Gastroesophageal sphincter (tissue), 4 donors: ENCODE measurements around a stretch of chr4.

GRCh38 chr4:88008679-88009295 is 1.4 kb downstream of the PKD2 start:
- PRO-cap: unidirectional peak, minus-strand start at chr4:88008787
- RAMPAGE, long total RNA, 4 experiments: no peak in any of the 4 experiments

- PRO-cap: no peak
- RAMPAGE, long total RNA, 4 experiments: no peak in any of the 4 experiments
Measured at GRCh38 chr4:88244759-88245700, 39.3 kb downstream of the PPM1K start.

DNA sequence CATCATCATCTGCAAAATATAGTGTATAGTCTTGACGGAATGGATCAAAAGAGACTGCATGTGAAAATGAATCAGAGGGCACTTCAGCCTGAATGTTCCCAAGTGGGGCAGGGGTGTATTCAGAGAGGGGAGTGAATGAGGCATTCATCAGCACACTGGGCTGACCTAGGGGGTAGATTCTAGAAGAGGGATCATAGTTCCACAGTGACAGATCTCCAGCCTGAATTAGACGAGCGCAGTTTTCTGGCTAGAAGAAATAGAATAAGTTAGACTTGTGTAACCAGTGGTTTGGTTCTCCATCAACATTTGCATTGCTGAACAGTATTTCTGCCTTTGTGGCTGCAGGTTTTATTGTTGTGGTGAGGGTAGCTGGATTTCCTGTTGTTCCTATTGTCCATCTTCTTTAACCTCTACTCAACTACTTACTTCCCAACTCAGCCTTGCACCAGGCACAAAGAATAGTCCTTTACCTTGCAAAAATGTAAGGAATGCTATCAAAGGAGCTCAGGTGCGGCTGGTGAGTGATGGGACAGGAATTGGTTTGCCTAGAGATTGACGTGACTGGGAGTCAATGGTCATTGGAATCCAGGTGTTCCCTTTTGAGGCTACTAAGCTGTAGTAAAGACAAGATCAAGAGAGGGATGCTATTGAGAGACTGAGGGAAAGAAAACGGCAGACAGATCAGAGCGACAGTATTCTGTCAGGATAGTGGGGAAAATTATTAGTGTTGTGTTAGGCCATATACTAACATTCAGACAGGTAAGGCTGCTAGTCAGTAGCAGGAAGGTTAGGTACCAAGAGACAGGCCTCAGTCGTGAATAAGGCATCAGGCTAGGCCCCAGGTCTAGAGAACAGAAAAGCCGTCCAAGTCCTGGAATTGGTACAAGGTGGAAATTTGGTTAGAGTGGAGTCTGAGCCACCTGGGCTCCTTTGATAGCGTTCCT is 50.8 kb downstream of the NAP1L5 start:
- PRO-cap: no peak
- RAMPAGE, long total RNA, 4 experiments: no peak in any of the 4 experiments

GRCh38 chr4:88686777-88687481 is 10.7 kb downstream of the NAP1L5 start:
- PRO-cap: no peak
- RAMPAGE, long total RNA, 4 experiments: no peak in any of the 4 experiments

- PRO-cap: bidirectional peak, plus-strand start at chr4:88737807, minus-strand start at chr4:88737761
- RAMPAGE, long total RNA, 4 experiments: no peak in any of the 4 experiments
Measured at GRCh38 chr4:88737123-88738109, 39.8 kb upstream of the NAP1L5 start.

GRCh38 chr4:88758271-88758623 is 60.6 kb upstream of the NAP1L5 start:
- PRO-cap: no peak
- RAMPAGE, long total RNA, 4 experiments: no peak in any of the 4 experiments

DNA sequence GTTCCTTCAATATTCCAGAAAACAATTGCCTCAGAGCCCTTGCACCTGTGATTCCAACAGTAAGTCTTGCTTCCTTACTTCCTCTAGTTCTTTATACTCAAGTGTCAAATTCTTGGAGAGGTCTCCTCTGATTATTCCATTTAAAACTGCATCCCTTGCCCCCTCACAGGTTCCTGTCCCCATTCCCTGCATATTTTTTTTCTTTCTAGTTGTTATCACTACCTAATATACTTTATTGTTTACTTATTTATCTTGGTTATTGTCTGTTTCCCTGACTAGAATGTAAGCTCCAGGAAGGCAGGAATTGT is 81.2 kb upstream of the NAP1L5 start:
- PRO-cap: no peak
- RAMPAGE, long total RNA, 4 experiments: no peak in any of the 4 experiments

DNA sequence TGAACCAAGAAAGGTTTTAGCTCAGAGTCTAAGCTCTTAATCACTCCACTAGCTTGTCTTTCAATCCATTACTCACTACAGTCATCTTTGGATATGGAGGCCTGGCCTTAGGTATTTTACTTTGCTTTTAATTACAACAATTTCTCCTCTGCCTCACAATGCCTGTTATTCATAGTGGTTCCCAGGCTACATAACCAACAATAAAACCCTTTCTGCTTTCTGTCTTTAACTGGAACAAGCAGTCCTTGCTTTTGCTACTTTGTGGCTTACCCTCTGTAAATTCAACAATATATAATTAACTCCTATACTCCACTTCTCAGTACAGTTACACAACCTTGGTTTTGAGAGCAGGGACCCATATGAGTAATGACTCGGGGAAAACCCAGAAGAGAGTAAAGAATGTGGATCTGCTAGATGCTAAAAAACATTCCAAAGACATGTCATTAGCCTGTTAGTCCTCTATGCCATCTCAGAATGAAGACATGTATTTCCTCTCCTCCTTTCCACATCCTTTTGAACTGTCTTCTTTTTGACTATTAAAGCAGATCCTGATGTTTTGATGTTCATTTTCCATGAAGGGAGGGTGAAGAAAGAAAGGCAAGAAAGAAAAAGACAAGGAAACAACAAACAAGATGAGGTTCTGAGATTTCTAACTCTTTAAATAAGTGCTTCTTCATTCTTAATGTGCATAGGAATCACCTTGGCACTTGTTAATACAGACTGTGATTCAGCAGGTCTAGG is 94.8 kb upstream of the NAP1L5 start:
- PRO-cap: no peak
- RAMPAGE, long total RNA, 4 experiments: no peak in any of the 4 experiments

GRCh38 chr4:88826717-88827309 is 129.2 kb upstream of the NAP1L5 start:
- PRO-cap: no peak
- RAMPAGE, long total RNA, 4 experiments: no peak in any of the 4 experiments

GRCh38 chr4:89029771-89030236 is 27.2 kb downstream of the FAM13A start:
- PRO-cap: no peak
- RAMPAGE, long total RNA, 4 experiments: no peak in any of the 4 experiments

- PRO-cap: no peak
- RAMPAGE, long total RNA, 4 experiments: no peak in any of the 4 experiments
Measured at GRCh38 chr4:89134903-89135260, 23.5 kb downstream of the TIGD2 start.

DNA sequence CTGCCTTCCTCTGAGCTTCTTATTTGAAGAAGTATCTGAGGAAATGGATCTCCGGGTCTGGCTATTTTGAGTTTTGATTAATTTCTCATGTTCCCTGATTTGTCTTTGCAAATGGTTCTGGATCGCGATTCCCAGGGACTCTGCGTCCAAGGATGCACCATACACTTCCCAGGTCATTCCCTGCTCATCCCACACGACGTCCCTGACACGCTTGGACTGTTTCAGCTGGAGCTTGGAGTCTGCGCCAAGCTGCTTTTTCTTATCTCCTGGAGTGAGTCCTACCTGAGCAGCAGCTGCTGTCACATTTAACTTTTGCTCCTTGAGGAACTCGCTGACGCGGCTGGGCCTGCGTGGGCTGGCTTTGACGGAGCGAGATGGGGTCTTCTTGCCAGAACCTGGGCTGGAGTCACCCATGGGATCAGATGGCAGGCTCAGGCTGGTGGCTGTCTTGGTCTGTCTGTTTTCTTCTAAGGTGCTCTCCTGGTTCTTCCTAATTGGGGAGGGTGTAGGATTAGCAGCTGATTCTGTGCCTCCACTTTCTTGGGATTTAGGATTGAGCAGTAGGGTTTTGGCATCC is 59.6 kb downstream of the GPRIN3 start:
- PRO-cap: no peak
- RAMPAGE, long total RNA, 4 experiments: no peak in any of the 4 experiments

DNA sequence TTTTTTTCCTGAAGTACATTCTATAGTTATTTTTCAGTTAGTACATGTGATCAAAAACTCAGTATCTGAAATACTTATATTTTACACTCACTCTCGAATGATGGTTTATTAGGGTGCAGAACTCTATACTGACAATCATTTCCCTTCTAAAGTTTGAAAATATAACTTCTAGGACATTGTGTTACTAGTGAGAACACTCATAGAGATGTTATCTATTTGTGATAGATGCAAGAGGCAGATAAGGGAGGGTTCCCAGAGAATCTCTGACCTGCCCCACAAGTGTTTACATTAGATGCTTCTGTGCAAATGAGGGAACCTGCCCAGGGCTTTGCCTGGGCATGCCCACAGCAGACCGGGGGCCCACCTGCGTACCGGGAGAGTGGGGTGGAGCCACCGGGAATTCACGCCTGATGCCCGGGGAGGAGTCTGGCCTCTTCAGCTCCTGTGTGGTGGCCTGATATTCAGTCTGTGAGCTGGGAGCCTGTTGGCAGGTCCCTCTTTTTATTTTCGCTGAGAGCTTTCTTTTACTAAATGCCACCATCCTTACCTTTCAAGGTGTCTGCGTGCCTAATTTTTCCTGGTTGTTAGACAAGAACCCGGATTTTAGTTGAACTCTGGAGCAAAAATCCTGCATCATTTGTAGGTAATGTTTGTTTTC is 155.8 kb downstream of the SNCA start:
- PRO-cap: no peak
- RAMPAGE, long total RNA, 4 experiments: no peak in any of the 4 experiments

DNA sequence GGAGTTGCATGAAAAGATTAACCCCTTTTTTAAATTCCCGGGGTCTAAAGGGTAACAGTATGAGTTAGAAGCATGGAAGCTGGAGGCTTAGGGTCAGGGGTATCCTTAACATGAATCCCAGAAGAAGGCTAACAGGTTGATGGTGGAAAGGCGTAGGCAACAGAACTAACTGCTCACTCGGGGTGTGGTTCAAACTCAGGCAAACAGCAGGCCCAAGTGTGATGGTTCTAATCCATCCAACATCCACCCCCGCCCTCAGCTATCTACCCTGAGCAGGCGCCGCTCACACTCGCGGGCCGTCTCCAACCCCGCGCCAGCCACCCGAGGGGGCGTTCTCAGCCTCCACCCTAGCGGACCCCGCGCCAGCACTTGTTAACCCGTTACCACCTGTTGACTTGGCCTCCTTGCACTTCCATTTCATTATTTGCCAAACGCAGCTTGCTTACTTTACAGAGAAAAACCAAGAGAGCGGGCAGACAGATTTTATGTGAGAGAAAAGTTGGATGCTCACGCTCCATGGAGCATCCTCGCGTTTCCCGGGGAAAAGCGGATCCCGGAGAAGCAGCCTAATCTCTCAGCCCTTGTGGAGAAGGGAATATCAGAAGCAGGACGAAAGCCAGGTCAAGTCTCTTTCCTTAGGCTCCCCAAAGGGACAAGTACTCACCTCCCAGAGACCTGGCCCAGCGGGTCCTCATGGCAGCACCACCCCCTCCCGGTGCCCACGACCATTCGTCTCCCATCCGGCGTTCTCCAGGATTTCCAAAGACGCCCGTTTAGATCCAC is 820 bp downstream of the SNCA start:
- PRO-cap: no peak
- RAMPAGE, long total RNA, 4 experiments: no peak in any of the 4 experiments

- PRO-cap: no peak
- RAMPAGE, long total RNA, 4 experiments: no peak in any of the 4 experiments
Measured at GRCh38 chr4:91791212-91792303, 512.2 kb upstream of the GRID2 start.

- PRO-cap: no peak
- RAMPAGE, long total RNA, 4 experiments: no peak in any of the 4 experiments
Measured at GRCh38 chr4:94654017-94654886, 103.5 kb upstream of the BMPR1B start.

DNA sequence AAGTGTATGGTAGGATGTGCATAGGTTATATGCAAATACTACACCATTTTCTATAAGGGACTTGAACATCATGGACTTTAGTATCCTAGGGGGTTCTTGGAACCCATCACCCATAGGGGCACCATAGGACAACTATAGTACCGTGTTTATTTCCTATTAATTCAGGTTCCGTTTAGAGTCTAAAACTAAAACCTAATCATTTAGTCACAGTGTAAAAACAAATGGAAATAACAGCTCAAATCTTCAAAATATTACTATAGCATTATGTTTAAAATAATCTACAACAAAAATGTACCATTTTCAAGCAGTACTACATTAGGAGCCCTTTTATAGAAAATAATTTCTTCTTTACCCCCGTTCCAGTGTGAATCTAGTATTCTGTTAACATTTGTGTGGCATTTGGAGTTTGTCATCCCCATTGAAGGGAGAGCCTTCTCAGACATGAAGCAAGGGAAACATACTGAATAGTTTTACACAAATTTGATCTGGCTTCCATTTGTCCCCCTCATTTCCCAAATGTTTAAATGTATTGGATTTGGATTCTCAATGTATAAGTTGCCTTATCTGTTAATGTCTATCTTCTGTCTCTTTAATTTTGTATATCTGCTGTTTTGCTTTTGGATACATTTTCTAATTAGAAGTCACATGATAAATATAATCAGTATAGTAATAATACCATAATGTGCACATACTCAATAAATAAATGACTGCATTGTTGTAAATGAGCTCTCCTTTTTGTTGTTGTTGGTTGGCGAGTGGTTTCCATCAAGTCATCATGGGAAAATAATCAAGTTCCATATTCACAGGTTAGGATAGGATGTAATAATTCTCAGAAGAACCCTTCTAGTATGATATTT is 90.0 kb upstream of the BMPR1B start:
- PRO-cap: no peak
- RAMPAGE, long total RNA, 4 experiments: no peak in any of the 4 experiments

GRCh38 chr4:94758304-94759329 is 862 bp downstream of the BMPR1B start:
- PRO-cap: bidirectional peak, plus-strand start at chr4:94758592, minus-strand start at chr4:94758340; unidirectional peak, minus-strand start at chr4:94758854; bidirectional peak, plus-strand start at chr4:94759223, minus-strand start at chr4:94758989
- RAMPAGE, long total RNA, 4 experiments: no peak in any of the 4 experiments

GRCh38 chr4:94995448-94996458 is 238.0 kb downstream of the BMPR1B start:
- PRO-cap: unidirectional peak, plus-strand start at chr4:94995840
- RAMPAGE, long total RNA, 4 experiments: start-site peak on the plus strand in 1 of 4 experiments, at chr4:94996034-94996131 at its widest, 26 reads per replicate

- PRO-cap: no peak
- RAMPAGE, long total RNA, 4 experiments: no peak in any of the 4 experiments
Measured at GRCh38 chr4:95051322-95051869, 293.6 kb downstream of the BMPR1B start.